Adrenal gland (tissue), 7 donors: Measurements from ENCODE around the gene SLC6A7.

GRCh38 chr5:149411201-149411714, 32.2 kb upstream of the IL17B start:
- PRO-cap, 3 experiments, result no peak in any of the 3 experiments
- RAMPAGE, long total RNA, 4 experiments, result no peak in any of the 4 experiments
- RRBS, result no CpG with 5 or more reads among the region's 4 CpGs

GRCh38 chr5:149423804-149424372, 44.8 kb upstream of the IL17B start:
- PRO-cap, 3 experiments, result peak in 2 of 3 experiments; most common plus-strand start chr5:149424138 (in 1); most common minus-strand start chr5:149423950 (in 2)
- RAMPAGE, long total RNA, 4 experiments, result no peak in any of the 4 experiments
- RRBS, result no CpG with 5 or more reads among the region's 9 CpGs

DNA sequence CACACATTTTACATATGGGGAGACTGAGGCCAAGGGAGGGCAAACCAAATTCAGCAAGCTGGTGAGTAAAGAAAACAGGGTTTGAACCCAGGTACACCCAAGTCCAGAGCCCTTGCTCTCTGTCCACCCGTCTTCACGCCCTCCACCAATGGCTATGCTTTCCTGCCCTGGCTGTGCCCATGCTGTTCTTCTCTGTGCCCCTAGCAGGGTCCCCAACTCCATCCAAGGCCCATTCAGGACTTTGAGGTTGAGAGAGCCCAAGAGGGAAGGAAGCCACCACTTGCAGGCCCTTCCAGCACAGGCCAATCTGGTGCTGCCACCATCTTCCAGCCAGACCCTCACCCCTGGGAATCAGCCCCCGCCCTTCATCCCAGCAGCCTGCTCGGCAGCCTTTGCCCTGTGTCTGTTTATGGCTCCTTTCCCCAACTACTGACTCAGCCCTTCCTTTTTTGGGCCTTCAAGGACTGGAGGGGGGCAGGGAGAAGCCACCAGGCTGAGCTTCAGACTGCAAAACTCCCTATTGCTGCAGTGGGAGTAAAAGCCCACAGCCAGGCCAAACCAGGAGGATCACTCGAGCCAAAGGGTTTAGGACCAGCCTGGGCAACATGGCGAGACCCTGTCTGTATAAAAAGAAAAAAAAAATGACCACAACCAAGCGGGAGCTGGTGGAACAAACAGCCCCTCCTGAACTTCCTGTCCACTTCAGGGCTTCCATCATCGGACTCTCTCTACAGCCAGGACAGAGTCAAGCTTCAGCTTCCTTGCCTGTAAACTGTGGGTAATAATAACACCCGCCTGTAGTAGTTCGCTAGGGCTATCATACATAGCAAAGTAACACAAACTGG, 85.7 kb upstream of the IL17B start:
- PRO-cap, 3 experiments, result peak in 3 of 3 experiments; most common plus-strand start position 472 of the sequence (in 1); most common minus-strand start position 431 of the sequence (in 2)
- RAMPAGE, long total RNA, 4 experiments, result no peak in any of the 4 experiments
- RRBS, result no CpG with 5 or more reads among the region's 10 CpGs

DNA sequence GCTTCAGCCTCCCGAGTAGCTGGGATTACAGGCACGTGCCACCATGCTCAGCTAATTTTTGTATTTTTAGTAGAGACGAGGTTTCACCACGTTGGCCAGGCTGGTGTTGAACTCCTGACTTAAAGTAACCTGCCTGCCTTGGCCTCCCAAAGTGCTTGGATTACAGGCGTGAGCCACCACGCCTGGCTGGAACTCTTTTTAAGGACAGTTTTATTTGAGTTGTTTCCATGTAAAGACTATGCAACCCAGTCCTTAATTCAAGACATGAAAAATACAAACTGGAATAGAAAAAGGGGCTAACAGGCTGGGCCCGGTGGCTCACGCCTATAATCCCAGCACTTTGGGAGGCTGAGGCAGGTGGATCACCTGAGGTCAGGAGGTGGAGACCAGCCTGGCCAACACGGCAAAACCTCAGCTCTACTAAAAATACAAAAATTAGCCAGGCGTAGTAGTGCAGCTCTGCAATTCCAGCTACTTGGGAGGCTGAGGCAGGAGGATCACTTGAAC, 3.2 kb downstream of the CSNK1A1 start:
- PRO-cap, 3 experiments, result no peak in any of the 3 experiments
- RAMPAGE, long total RNA, 4 experiments, result no peak in any of the 4 experiments
- RRBS, result no CpG with 5 or more reads among the region's 10 CpGs

DNA sequence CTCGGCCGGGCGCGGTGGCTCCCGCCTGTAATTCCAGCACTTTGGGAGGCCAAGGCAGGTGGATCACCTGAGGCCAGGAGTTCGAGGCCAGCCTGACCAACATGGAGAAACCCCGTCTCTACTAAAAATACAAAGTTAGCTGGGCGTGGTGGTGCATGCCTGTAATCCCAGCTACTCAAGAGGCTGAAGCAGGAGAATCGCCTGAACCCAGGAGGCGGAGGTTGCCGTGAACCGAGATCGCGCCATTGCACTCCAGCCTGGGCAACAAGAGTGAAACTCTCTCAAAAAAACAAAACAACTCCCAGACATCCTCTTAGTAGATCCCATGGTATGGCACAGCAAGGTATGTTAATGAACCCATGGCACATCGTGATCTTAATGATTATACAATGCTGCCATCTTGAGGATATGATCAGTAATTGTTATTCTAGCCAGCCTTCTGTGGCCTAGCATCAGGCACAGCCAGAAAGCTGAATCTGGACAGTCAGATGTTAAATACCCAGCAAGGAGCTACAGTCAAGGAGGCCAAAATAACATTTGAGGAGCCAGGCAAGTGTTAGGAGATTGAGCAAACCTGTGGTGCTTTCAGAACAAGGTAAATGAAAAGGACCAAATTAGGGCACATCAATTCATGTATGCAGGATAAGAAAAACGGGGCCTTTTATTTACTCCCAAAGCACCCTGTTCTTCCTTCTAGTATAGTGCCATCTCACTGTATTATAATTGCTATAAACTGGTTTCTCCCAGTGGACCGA, 13.5 kb upstream of the CSNK1A1 start:
- PRO-cap, 3 experiments, result no peak in any of the 3 experiments
- RAMPAGE, long total RNA, 4 experiments, result no peak in any of the 4 experiments
- RRBS, result no CpG with 5 or more reads among the region's 17 CpGs

- PRO-cap, 3 experiments, result no peak in any of the 3 experiments
- RAMPAGE, long total RNA, 4 experiments, result no peak in any of the 4 experiments
- RRBS, result no CpG with 5 or more reads among the region's 4 CpGs
These were observed 98.4 kb downstream of the PPARGC1B start for GRCh38 chr5:149828566-149828880.

DNA sequence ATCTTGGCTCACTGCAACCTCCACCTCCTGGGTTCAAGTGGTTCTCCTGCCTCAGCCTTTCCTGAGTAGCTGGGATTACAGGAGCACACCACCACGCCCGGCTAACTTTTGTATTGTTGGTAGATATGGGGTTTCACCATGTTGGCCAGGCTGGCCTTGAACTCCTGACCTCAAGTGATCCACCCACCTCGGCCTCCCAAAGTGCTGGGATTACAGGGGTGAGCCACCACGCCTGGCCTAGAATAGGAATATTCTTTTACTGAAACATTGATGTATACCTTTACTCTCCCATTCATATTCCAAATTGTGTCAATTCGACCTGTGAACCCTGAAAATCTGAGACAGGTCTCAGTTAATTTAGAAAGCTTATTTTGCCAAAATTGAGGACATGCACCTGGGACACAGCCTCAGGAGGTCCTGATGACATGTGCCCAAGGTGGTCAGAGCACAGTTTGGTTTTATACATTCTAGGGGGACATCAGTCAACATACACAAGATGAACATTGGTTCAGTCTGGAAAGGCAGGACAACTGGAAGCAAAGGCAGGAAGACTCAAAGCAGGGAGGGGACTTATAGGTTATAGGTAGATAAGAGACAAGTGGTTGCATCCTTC, 27.2 kb downstream of the HMGXB3 start:
- PRO-cap, 3 experiments, result no peak in any of the 3 experiments
- RAMPAGE, long total RNA, 4 experiments, result start-site peak on the plus strand in 1 of 4 experiments, centred at position 356 of the sequence, 7 reads per replicate
- RRBS, result no CpG with 5 or more reads among the region's 5 CpGs

DNA sequence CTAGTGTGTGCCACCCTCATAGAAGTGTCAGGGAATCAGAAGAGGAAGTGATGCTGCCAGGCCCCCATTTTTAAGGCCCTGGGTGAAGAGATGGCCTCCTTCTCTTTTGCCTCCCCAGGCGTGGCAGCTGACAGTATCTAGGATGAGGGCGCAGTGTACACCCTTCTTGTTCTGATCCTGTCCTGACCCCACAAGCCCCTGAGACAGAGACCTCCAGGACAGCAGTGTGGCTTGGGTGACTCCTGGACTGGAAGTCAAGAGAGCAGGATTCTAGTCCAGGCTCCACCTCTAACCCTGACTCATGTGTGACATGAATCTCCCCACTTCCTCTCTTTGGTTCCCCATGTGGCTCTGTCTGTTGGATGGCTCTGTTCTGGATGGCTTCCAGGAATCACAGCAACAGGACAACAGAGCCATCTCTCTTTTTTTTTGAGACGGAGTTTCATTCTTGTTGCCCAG, 27.7 kb downstream of the CSF1R start:
- PRO-cap, 3 experiments, result peak in 2 of 3 experiments; most common plus-strand start position 387 of the sequence (in 1); most common minus-strand start position 249 of the sequence (in 1)
- RAMPAGE, long total RNA, 4 experiments, result no peak in any of the 4 experiments
- RRBS, result no CpG with 5 or more reads among the region's 3 CpGs

GRCh38 chr5:150163576-150164298, 2.8 kb upstream of the CDX1 start:
- PRO-cap, 3 experiments, result peak in 1 of 3 experiments; most common minus-strand start chr5:150163886 (in 1)
- RAMPAGE, long total RNA, 4 experiments, result no peak in any of the 4 experiments
- RRBS, result no CpG with 5 or more reads among the region's 12 CpGs

GRCh38 chr5:150186752-150187526, 2.9 kb upstream of the SLC6A7 start:
- PRO-cap, 3 experiments, result no peak in any of the 3 experiments
- RAMPAGE, long total RNA, 4 experiments, result no peak in any of the 4 experiments
- RRBS, result no CpG with 5 or more reads among the region's 6 CpGs

GRCh38 chr5:150189929-150190732, at the start of gene SLC6A7:
SLC6A7 (plus strand) TSS chr5:150190062.
- PRO-cap, 3 experiments, result no peak in any of the 3 experiments
- RAMPAGE, long total RNA, 4 experiments, result no peak in any of the 4 experiments
- RRBS, result 18% methylated on average over 14 of the region's 65 CpGs

GRCh38 chr5:150291428-150291839, 1.9 kb upstream of the CAMK2A start:
- PRO-cap, 3 experiments, result no peak in any of the 3 experiments
- RAMPAGE, long total RNA, 4 experiments, result no peak in any of the 4 experiments
- RRBS, result no CpG with 5 or more reads among the region's 4 CpGs

GRCh38 chr5:150356624-150357137, 816 bp upstream of the TCOF1 start:
- PRO-cap, 3 experiments, result no peak in any of the 3 experiments
- RAMPAGE, long total RNA, 4 experiments, result no peak in any of the 4 experiments
- RRBS, result no CpG with 5 or more reads among the region's 7 CpGs

DNA sequence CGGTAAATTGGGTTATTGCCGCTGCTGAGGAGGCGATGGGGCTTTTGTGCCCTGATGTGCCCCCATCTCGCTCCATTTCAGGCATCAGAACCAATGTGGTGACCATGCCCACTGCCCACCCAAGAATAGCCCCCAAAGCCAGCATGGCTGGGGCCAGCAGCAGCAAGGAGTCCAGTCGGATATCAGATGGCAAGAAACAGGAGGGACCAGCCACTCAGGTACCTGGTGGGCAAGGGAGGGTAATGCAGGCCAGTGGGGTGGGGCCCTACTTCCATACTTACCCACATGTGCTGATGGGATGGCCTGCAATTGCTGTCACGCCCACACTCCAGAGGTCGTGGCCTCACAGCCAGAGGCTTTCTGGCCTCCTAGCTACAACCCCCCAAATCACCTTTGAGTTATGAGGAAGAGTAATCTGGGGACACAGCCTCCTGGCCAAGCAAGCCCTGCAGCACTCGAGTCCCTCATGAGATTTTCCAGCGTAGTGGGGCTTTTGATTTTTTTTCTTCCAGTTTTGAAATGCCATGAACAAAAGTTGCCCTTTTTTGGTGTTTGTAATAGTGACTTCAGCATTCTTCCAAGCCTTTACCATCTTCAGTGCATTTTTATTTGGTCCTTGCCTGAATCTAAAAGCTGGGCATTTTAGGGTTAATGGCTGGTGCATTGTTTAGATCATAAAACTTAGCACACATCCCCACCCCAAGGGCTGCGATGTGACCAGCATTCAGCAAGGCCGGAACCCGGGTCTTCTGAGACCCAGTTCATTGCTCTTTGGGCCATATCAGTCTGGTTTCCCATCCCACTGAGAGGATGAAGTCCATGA, 22.7 kb downstream of the CD74 start:
- PRO-cap, 3 experiments, result no peak in any of the 3 experiments
- RAMPAGE, long total RNA, 4 experiments, result no peak in any of the 4 experiments
- RRBS, result no CpG with 5 or more reads among the region's 12 CpGs

- PRO-cap, 3 experiments, result peak in 1 of 3 experiments; most common plus-strand start chr5:150428368 (in 1)
- RAMPAGE, long total RNA, 4 experiments, result no peak in any of the 4 experiments
- RRBS, result 33% methylated on average over 1 of the region's 18 CpGs
These were observed 15.6 kb upstream of the CD74 start for GRCh38 chr5:150428063-150428890.

- PRO-cap, 3 experiments, result peak in 1 of 3 experiments; most common minus-strand start chr5:150485059 (in 1)
- RAMPAGE, long total RNA, 4 experiments, result no peak in any of the 4 experiments
- RRBS, result 80% methylated on average over 2 of the region's 11 CpGs
These were observed 23.2 kb upstream of the NDST1 start for GRCh38 chr5:150484707-150485129.

DNA sequence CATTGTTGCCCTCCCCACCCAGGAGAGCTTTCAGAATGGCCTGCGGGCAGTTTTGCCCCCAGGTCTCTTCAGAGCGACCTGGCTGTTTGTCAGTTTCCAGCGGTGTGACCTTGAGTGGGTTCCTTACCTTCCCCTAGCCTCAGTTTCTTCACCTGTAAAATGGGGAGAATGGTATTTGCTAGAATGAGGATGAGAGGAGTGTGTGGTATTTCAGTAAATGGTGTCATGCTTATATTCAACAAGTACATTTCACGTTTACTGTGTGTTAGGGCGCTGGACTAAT, 21.0 kb upstream of the NDST1 start:
- PRO-cap, 3 experiments, result peak in 1 of 3 experiments; most common plus-strand start position 49 of the sequence (in 1)
- RAMPAGE, long total RNA, 4 experiments, result no peak in any of the 4 experiments
- RRBS, result no CpG with 5 or more reads among the region's 5 CpGs

DNA sequence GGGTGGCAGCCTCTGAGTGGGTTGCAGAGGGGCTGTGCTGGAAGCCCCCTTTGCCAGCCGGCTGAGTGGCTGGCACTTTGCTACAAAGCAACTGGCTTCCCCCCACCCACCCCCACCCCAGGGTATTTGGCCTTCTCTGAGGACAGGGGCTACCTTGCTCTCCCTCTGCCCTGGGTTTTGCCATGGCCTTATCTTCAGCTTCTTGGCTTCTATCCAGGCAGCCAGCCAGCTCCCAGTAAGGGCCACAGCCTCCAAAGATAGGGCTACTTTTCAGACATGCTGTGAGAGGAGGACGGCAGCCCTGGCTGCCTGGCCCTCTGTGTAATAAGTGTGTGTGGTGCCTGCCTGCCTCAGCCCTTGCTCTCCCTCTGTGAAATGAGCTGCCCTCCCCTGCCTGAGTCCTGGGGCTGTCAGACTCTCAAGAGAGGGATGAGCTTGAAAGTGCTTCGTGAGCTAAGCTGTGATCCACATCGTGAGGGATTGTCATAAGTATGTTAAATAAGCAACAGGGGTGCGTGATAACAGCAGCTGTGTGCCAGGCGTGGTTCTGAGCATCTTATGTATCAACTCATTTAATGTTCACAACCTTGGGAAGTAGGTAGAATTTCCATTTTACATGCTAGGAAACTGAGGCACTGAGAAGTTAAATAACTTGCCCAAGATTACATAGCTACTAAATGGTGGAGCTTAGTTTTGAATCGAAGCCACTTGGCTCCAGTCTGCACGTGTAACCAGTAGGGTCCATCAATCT, 8.1 kb downstream of the NDST1 start:
- PRO-cap, 3 experiments, result peak in 3 of 3 experiments; most common plus-strand start position 273 of the sequence (in 2); most common minus-strand start position 332 of the sequence (in 1)
- RAMPAGE, long total RNA, 4 experiments, result no peak in any of the 4 experiments
- RRBS, result no CpG with 5 or more reads among the region's 8 CpGs

GRCh38 chr5:150520836-150521422, 13.0 kb downstream of the NDST1 start:
- PRO-cap, 3 experiments, result no peak in any of the 3 experiments
- RAMPAGE, long total RNA, 4 experiments, result no peak in any of the 4 experiments
- RRBS, result 53% methylated on average over 3 of the region's 29 CpGs

DNA sequence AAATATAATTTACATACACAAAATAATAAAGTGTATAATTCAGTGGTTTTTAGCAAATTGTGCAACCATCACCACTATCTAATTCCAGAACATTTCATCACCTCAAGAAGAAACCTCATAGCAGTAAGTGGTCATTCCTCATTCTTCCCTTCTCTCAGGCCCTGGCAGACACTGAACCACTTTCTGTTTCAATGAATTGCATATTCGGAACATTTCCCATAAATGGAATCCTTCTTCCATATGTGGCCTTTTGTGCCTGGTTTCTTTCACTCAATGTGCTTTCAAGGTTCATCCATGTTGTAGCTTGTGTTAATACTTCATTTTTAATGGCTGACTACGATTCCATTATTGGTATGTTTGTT, 59.5 kb downstream of the NDST1 start:
- PRO-cap, 3 experiments, result peak in 1 of 3 experiments; most common plus-strand start position 141 of the sequence (in 1)
- RAMPAGE, long total RNA, 4 experiments, result no peak in any of the 4 experiments
- RRBS, result no CpG with 5 or more reads among the region's 2 CpGs